ENCODE data around the genes BRAF, TAS2R5 and OR9A4.

DNA sequence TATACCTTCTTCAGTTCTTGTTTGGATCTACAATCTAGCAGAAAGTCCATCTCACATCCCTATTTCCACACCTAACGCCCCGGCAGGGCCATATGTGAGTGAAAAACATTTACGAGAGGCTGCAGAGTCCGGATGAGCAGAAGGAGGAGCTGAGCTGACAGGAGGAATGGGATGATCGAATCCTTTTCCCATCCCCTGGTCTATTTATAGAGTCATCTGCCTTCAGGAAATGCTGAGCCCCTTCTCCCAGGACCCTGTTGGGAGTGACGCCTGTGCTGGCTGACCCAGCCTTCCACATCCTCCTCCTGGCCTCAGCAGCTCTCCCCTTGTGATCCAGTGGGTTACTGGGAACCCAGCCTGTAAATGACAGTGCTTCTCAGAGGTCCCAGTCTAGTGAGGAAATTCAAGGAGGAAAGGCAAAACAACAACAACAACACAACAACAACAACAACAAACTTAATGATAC is 16.6 kb downstream of the DENND2A start:
- RRBS = 100% methylated on average over 2 of the region's 6 CpGs

DNA sequence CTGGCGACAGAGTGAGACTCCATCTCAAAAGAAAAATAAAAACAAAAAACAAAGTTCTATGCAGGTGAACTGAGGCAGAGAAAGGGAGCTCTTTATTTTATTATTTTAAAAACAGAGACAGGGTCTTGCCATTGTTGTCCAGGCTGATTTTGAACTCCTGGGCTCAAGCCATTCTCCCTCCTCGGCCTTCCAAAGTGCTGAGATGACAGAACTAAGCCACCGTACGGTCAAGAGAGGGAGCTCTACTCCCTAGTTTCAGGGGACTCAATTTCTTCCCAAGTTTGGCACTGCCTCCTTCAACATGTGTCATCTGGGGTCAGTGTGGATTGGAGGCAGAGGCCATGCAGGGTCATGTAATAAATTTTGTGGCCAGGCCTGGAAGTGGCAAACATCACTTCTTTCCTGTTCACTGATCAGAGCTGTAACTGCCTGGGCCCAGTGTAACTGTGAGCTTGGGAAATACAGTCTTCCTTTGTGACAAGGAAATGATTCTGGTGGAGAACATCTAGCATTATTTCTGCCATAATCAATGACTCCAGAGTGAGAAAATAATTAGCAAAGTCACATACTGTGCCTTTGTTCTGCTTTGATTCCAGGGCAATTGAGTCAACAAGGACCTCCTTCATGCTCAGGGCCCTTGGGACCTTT is 2.6 kb downstream of the ADCK2 start:
- RRBS = no CpG with 5 or more reads among the region's 4 CpGs

DNA sequence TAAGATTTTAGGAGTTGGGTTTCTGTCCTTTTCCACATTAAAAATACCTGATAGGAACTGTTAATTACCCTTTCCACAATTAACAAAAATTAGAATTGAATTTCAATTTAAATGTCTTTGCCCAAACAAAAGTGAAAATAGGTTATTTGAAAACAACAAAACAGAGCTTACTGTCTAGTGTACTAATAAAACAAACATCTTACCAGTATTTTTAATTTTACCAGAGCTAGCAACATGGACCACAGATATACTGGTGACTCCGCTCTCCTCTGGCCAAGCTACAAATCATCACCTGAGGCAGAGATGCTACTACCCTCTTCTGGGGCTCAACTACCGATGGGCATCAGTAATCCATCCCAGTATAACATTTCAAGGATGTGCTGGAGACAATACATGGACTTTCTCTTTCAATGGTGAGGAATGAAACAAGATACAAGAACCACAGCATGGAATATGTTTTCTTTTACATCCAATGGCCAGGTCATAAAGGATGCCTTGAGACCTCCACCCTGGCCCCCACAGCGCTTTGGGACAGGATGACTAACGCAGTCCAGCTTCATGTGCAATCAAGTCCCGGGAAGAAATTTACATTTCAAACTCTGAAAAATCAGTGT is 24.9 kb downstream of the NDUFB2 start:
- RRBS = no CpG with 5 or more reads among the region's 5 CpGs

DNA sequence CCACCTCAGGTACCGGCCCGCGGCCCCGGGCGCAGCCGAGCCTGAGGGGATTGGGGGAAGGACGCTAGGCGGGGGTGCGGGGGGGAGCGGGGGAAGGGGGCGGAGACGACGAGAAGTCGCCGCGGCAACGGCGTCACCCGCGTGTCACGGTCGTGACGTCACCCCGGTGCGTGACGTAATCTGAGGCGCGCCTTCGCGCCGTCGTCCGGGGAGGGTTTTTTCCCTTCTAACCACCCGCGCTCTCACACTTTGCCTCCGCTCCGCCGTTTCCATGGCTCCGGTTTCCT is at the start of gene BRAF:
Gene BRAF (minus strand): TSS at position 60 of the 287 bp plus-strand sequence.
- RRBS = 1% methylated on average over 17 of the region's 39 CpGs

- RRBS = 1% methylated on average over 14 of the region's 48 CpGs
These were observed 1.4 kb upstream of the TMEM178B start for GRCh38 chr7:141072308-141072954.

GRCh38 chr7:141302393-141303091 is 228.7 kb downstream of the TMEM178B start:
- RRBS = no CpG with 5 or more reads among the region's 3 CpGs

DNA sequence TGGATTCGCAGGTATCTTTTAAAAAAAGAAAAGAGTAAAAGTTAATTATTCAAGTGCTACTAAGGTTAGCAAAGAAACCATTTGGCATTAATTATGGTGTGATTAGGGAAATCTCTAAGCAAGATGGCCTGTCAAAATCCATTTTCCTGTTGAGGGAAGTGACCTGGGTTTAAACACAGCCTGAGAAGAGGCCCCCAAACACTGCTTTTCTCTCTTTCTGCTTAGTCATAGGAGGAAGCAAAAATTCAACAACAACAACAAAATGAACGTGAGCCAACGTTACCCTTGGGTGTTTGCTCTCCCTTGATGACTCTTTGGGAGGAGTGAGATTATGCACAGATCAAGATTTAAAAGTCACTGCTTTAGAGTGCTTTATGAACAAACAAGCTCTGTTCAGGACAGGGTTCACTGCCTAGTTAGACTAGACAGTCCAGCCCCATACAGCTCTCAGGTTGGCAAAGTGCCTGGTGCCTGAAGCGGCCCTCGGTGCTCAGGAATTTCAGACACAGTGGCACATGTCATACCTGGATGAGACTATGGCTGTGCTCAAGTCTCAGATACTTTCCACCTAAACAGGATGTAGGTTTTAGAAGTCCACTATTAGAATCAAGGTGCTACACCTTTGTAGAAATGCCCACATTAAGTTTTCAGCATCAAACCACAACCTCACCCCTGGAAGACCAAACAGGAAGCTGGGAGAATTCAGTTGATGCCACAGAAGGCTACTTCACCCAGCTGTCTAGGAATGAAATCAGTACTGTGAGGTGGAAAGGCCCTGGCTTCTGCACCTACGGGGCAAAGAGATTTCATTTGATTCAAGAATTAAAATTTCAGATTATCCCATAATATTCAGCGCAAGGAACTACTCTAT is 38.8 kb downstream of the DENND11 start:
- RRBS = no CpG with 5 or more reads among the region's 7 CpGs

- RRBS = no CpG with 5 or more reads among the region's 7 CpGs
These were observed at the start of gene TAS2R5 for GRCh38 chr7:141789950-141790506. Gene TAS2R5, plus strand, starts transcription at chr7:141790217.

GRCh38 chr7:141916149-141916472 is at the start of gene OR9A4:
Gene OR9A4, plus strand, starts transcription at chr7:141916399.
- RRBS = no CpG with 5 or more reads among the region's 2 CpGs

DNA sequence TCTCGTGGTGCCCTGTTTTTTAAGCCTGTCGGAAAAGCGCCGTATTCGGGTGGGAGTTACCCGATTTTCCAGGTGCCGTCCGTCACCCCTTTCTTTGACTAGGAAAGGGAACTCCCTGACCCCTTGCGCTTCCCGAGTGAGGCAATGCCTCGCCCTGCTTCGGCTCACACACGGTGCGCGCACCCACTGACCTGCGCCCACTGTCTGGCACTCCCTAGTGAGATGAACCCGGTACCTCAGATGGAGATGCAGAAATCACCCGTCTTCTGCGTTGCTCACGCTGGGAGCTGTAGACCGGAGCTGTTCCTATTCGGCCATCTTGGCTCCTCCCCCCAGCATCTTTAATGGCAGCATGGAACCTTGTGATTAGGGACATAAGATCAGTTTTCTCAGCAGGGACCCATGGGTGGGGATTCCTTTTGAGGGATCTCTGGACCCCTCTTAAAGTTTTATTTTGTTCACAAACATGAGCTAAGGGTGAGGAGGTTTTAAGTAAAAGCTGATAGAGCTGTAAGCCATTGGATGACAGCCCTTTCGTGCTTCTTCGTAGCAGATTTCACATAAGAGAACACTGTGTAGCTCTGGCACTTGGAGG is 9.8 kb upstream of the MGAM start:
- RRBS = no CpG with 5 or more reads among the region's 24 CpGs

- RRBS = no CpG with 5 or more reads among the region's 3 CpGs
These were observed 32.4 kb downstream of the PRSS58 start for GRCh38 chr7:142225498-142225854.

GRCh38 chr7:142459715-142460149 is 201.9 kb upstream of the PRSS58 start:
- RRBS = no CpG with 5 or more reads among the region's 6 CpGs

- RRBS = no CpG with 5 or more reads among the region's 4 CpGs
These were observed 238.9 kb upstream of the PRSS58 start for GRCh38 chr7:142496684-142497218.

DNA sequence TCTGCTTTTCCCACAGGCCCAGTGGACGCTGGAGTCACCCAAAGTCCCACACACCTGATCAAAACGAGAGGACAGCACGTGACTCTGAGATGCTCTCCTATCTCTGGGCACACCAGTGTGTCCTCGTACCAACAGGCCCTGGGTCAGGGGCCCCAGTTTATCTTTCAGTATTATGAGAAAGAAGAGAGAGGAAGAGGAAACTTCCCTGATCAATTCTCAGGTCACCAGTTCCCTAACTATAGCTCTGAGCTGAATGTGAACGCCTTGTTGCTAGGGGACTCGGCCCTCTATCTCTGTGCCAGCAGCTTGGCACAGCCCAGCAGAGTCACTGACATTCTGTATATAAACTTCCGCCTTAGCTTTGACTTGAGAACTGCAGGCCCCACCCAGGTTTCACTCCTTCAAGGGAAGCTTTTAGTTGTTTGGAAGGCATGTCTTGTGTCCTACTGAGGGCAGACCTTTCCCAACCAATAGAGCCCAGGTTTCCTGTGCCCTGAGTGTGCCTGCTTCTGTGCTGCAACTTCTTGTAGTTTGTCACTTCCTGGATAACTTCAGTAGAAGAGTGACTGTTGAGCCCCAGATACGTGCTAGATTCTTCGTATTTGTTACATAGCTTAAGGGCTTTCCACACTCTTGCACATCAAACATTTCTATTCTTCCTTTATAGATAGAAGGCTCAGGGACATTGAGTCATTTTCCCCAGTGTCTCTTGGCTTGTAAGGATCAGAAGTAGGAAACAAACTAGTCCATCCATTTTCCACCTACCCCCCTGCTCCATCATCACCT is 228.8 kb upstream of the PRSS1 start:
- RRBS = no CpG with 5 or more reads among the region's 9 CpGs

DNA sequence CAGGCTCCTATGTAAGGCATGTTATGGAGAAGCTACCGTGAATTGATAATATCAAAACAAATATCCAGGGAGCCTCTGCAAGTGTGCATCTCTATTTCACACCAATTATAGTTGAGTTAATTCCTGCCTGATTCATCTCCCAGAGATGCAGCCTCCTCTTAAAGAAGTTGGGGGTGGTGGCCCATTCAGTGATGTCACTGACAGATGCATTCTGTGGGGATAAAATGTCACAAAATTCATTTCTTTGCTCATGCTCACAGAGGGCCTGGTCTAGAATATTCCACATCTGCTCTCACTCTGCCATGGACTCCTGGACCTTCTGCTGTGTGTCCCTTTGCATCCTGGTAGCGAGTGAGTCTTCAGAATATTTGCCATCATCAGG is 189.1 kb upstream of the PRSS1 start:
- RRBS = no CpG with 5 or more reads among the region's 2 CpGs

- RRBS = no CpG with 5 or more reads among the region's 12 CpGs
These were observed 133.2 kb upstream of the PRSS1 start for GRCh38 chr7:142615906-142616653.

DNA sequence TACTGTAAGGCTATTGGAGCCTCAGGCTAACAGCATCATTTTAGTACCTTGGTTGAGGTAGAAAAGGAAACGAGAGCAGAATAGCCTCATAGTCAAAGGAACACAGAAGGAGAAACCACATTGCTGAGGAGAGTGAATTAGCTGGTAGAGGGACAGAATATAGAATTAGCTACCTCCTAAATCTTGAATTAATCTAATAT is 36.1 kb upstream of the PRSS1 start:
- RRBS = no CpG with 5 or more reads among the region's 1 CpG

- RRBS = no CpG with 5 or more reads among the region's 12 CpGs
These were observed 29.0 kb upstream of the PRSS1 start for GRCh38 chr7:142719961-142720890.